ENCODE measurements around a stretch of chr14.

DNA sequence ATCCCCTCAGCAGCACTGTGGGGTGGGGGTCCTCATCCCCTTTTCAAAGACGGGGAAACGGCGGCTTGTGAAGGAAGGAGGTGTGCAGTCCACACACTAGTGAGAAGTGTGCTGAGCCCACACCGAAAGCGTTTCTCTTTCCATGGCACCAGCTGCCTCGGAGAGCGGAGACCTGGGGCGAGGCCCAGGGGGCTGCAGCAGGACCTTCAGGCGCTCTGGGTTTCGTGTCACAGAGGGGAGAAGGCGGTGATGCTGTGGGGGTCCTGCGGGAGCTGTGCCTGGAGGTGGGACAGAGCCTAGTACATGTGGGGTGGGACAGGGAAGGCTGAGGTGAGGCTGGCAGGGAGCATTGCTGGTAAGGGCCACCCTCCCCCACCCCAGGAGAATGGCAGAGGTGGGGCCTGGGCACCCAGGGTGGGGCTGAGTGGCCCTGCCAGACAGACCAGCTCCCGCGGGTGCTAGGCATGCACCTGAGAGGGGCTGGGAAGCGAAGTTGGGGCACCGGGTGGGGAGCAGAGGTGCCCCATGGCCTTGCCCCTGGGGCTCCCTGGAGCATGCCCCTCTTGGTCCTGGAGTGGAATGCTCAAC, 1.1 kb downstream of the TNFAIP2 start:
- RRBS = no CpG with 5 or more reads among the region's 16 CpGs

GRCh38 chr14:103128826-103129705, 5.8 kb downstream of the TNFAIP2 start:
- RRBS = no CpG with 5 or more reads among the region's 14 CpGs

DNA sequence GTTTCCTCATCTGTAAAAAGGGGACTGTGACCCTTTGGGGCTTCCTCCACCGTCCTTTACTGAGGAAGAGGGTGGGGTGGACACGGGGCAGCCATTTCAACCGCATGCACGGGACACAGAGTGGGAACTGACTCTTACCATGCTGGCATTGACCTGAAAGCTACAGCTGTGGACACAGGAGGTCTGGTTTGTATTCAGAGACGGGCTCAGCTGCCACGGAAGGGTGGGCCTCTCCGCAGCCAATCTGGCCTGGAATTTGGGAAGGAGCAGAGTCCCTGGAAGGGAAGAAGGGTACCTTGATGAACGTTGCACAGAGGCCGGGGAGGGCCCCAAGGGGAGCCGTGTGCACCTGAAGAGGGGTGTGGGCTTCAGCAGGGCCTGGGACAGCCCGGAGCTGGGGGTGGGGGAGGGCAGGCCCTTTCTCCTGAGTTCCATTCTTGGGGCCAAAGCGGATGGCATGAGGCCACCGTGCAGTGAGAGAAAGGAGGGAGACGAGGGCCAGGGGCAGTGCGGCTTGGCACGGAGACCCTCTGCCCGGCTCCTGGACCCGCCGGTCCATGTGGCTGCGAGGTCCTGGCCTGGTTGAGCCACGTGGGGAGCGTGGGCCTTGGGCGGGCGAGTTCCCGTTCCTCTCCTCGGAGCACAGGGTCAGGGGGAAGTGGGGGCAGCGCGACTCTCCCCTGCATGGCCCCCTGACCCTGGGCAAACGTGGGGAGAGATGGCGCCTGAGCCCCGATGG, 14.6 kb downstream of the TNFAIP2 start:
- RRBS = 82% methylated on average over 3 of the region's 31 CpGs

GRCh38 chr14:103243803-103244472, 90.1 kb upstream of the EIF5 start:
- RRBS = no CpG with 5 or more reads among the region's 5 CpGs

GRCh38 chr14:103314393-103314902, 19.6 kb upstream of the EIF5 start:
- RRBS = no CpG with 5 or more reads among the region's 10 CpGs

DNA sequence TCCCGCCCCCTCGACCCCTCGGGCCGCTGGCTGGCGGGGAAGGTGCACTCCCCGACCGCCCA, 92 bp downstream of the EIF5 start:
- RRBS = under 1% methylated on average over 4 of the region's 7 CpGs

DNA sequence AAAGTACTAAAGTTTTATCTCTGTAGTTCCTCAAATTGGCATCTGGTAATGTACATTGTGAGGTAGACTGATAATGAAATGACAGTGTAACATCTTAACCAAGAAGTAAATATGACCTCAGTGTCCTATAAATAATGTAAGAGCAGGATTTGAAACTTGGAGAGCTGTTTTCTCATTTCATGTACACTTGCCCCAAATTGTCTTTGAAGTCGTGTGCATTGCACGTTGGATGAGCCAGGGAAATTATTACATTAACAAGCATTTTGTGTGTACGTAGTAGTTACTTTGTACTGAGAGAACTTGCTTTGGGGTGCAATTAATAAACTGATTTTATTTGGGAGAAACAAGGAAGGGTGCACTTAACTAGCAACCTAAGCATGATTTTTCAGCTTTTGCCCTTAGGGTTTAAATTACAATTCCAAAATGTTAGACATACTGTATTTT, 7.5 kb downstream of the EIF5 start:
- RRBS = no CpG with 5 or more reads among the region's 3 CpGs

- RRBS = no CpG with 5 or more reads among the region's 8 CpGs
These were observed 12.8 kb downstream of the EIF5 start for GRCh38 chr14:103346737-103347415.

DNA sequence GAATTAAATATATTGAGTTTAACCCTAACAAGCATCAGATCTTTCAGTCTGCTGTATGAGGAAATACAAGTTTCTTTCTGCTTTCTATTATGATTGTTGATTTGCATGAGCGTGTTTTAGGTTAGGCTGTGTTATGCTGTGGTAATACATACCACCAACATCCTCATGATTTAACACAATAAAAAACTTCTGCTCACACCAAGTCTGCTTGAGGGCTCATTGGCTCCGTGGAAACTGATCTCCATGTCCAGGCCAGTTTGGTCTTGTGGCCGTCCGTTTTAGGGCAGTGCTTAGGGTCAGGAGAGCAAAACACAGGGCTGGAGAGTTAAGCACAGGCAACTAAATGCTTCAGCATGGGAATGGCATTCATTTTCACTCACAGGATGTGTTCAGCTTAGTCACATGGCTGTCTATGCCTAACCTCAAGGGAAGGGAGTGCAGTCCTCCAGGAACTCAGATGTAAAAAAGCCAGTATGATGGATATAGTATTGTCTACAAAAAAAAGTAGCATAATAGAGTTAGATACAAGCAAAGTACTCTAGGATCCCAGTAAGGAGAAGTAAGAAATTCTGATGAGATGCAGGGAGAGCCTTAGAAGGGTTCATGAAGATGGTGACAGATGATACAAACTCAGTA, 16.2 kb downstream of the MARK3 start:
- RRBS = no CpG with 5 or more reads among the region's 4 CpGs

DNA sequence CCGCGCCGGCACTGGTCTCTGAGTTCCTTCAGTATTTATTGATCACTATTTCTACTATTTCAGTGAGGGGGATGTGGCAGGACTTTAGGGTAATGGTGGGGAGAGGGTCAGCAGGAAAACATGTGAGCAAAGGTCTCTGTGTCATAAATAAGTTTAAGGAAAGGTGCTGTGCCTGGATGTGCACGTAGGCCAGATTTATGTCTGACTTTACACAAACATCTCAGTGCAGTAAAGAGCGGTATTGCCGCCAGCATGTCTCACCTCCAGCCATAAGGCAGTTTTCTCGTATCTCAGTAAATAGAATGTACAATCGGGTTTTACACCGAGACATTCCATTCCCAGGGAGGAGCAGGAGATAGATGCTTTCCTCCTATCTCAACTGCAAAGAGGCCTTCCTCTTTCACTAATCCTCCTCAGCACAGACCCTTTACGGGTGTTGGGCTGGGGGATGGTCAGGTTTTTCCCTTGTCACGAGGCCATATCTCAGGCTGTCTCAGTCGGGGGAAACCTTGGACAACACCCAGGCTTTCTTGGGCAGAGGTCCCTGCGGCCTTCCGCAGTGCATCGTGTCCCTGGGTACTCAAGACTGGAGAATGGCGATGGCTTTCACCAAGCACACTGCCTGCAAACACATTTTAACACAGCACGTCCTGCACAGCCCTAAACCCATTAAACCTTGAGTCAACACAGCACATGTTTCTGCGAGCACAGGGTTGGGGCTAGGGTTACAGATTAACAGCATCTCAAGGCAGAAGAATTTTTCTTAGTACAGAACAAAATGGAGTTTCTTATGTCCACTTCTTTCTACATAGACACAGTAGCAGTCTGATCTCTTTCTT, 2.6 kb upstream of the CKB start:
- RRBS = no CpG with 5 or more reads among the region's 18 CpGs

GRCh38 chr14:103532536-103532937, 3.5 kb downstream of the TRMT61A start:
- RRBS = 95% methylated on average over 5 of the region's 23 CpGs

- RRBS = no CpG with 5 or more reads among the region's 13 CpGs
These were observed 14.8 kb downstream of the TRMT61A start for GRCh38 chr14:103543690-103544243.

DNA sequence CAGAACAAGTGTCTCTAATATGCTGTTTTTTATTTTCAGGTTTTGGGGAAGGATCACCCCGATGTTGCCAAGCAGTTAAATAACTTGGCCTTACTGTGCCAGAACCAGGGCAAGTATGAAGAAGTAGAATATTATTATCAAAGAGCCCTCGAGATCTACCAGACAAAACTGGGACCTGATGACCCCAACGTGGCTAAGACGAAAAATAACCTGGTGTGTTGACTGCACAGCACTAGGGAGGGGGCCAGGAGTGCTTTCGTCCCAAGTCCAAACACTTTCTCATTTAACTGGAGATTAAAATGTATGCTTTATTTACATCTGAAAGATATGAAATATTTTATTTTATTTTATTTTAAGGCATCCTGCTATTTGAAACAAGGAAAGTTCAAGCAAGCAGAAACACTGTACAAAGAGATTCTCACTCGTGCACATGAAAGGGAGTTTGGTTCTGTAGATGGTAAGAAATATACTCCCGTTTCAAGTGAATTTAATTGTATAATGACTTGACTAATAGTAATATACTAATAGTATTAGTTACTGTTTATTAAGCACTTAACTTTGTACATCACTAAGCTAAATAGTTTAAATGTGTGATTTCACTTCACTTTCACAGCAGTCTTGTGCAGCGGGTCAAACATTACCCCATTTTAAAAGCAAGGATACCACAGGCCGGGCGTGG, 42.1 kb downstream of the XRCC3 start:
- RRBS = no CpG with 5 or more reads among the region's 10 CpGs

GRCh38 chr14:103679283-103679695, 36.0 kb downstream of the XRCC3 start:
- RRBS = no CpG with 5 or more reads among the region's 14 CpGs

- RRBS = no CpG with 5 or more reads among the region's 9 CpGs
These were observed 14.2 kb upstream of the PPP1R13B start for GRCh38 chr14:103861493-103862145.

DNA sequence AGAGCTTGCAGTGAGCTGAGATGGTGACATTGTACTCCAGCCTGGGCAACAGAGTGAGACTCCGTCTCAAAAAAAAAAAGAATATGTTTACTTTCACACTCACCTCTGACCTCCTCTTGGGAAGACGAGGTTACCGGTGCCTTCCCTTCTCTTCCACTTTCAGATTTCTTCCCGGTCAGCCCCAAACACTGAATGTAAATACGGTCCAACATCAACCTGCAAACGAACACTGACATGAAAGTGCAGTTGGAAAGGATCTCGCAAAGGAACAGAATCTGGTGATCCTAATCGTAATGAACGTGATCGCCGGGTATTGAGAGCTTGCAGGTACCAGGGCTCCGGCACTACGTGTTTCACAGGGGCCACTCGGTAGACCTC, 31.9 kb upstream of the PPP1R13B start:
- RRBS = 0% methylated on average over 1 of the region's 14 CpGs

DNA sequence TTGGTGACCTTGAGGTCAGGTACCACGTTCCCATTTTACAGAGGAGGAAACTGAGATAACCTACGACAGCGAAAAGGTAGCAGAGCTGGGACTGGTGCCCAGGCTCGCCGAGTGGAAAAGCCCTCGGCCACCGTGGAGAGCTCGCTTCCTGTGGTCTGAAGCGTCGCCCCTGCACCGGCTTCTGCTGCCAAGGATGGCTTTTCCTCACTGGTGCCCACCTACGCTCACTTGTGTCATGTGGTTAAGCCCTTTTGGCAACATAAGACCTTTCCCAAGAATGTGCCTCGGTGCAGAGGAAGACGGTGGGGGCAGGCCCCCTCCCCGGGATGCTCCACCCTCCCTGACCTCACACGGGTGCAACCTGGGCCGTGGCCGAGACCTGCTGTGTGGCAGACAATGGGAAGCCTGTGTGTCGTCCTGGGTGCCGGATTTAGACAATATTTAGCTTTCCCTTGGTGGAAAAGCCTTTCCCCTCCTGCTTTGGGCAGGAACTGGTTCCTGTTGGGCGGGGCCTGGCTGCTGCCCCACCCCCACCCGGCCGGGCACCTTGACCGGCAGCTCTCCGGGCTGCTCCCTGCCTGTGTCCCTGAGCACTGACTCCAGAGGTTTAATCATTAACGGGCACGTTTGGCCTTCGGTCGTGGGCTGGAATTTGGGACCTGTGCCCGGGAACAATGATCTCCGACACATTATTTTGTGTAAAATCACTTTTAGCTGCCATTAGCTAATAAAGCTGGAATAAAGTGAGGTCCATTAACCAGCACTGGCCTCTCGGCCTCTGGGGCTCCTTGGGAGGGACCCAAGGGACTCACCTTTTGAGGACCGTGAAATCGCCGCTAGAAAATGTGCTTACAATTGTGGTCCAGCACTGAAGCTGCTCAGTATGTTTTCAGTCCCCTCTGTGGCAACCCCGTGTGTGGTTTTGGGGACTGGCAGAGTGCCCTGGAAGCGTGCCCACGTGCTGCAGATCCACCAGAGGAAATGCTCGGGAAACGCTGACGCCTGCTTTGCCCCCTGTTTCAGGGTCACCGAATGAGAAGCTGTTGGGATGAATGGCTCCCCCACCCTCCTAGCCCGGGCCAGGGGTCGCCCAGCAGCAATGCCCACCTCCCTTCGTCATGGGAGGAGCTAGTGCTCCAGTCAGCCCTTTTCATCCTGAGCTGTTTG, 32.6 kb upstream of the PPP1R13B start:
- RRBS = 3% methylated on average over 10 of the region's 45 CpGs

GRCh38 chr14:104077761-104078370, 7.6 kb upstream of the ASPG start:
- RRBS = no CpG with 5 or more reads among the region's 12 CpGs

DNA sequence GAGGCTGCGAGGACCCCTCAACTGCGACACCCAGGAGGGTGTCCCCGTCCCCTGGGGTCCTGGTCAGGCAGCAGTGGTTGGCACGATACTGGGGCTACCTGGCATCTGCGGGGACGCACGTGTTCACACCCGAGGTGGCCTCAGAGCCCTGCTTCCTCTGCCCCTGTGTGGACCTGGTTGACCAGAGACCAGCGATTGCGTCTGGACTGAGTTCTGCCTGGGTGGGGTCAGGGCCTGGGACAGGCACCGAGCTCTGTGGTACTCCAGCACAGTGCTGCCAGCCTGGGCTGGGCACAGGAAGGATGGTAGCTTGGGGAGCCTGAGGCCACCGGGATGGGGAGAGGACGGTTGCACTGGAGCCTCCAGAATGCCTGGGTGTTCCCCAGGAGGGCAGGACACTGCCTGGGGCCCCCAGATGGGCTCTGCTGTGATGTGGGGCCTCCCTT, 768 bp downstream of the ASPG start:
- RRBS = no CpG with 5 or more reads among the region's 13 CpGs

DNA sequence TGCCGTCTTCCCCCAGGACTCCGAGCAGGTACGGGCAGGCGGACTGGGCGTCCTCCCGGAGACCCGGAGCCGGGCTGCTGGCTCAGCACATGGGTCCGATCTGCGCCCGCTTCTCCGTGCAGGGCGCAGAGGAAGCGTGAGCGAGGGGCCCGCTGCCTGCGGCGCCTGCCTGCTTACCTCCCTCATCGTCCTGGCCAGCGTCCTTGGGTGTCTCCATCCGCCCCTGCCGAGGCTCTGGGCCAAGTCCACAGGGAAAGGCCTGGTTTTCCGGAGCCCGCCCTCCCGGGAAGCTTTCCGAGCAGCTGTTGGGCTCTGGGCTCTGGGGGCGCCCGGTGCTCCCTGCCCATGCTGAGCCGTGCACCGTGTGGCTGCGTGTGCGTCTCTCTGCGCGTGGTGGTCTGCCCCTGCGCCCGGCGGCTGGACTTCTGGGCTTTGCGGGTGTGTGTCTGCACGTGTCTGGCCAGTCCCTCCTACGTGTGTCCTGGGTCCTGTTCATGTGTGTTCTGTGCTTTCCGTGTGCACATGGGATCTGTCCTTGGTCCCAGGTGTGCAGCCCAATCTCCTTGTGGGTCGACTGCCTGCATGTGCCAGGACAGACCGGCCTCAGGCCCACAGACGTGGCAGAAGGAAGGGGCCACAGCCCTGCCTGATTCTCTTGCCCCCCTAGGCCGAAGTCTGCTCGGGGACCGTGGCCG, 33.7 kb downstream of the KIF26A start:
- RRBS = 77% methylated on average over 16 of the region's 48 CpGs

Data from T47D (cell line).